Uterus (tissue), 7 donors: ENCODE results near the gene RIPOR3.

- PRO-cap, 4 experiments = peak in 4 of 4 experiments; most common plus-strand start chr20:50691142 (in 4); most common minus-strand start chr20:50691151 (in 4)
- RAMPAGE, long total RNA, 2 experiments = start-site peak on the minus strand in 1 of 2 experiments, at chr20:50691166-50691263 at its widest, 26 reads per replicate
- RRBS = 3% methylated on average over 12 of the region's 49 CpGs
Observed at GRCh38 chr20:50690776-50691896, at the start of gene RIPOR3. Gene RIPOR3 (minus strand): TSS chr20:50691542.

DNA sequence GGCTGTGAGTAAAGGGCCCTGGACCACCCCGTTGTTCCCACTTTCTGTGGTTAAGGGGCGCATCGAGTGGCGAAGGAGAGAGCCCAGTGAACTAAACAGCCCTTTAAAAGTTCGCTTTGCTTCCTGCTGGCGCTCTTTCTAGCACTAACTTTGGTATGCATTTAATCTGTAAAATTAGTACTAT is 723 bp downstream of the PARD6B start:
- PRO-cap, 4 experiments = peak in 1 of 4 experiments; most common minus-strand start position 68 of the sequence (in 1)
- RAMPAGE, long total RNA, 2 experiments = no peak in any of the 2 experiments
- RRBS = no CpG with 5 or more reads among the region's 6 CpGs

DNA sequence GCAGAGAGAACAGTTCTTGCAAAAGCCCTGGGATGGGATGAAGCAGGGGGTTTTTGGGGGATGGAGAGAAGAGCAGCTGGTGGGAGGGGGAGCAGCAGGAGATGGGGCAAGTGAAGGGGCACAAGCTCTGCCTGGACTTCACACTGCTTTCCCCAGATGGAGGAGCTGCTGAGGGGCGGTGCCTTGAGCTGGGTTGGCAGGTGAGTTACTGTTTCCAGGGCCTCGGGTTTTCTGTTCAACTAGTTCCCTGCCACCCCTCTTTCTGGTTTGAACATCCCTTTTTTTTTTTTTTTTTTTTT is 5.4 kb downstream of the BCAS4 start:
- PRO-cap, 4 experiments = no peak in any of the 4 experiments
- RAMPAGE, long total RNA, 2 experiments = no peak in any of the 2 experiments
- RRBS = no CpG with 5 or more reads among the region's 2 CpGs

GRCh38 chr20:50920963-50922068 is 9.9 kb downstream of the ADNP start:
- PRO-cap, 4 experiments = no peak in any of the 4 experiments
- RAMPAGE, long total RNA, 2 experiments = no peak in any of the 2 experiments
- RRBS = no CpG with 5 or more reads among the region's 6 CpGs

DNA sequence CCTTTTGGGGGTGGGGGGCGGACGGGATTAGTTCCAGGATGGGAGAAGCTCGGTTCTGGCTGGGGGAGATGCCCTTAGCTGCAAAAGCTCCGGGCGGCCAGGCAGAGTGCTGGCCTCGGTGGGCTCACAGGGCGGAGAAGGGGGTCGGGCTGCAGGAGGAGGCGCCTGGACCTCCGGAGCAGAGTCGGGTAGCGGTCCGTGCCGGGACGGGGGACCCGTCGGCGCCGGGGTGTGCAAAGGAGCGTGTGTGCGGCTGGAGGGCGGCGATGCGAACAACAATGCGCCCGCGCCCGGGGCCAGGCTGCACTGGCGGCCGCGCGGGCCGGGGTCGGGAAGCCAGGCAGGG is 822 bp downstream of the ADNP start:
- PRO-cap, 4 experiments = peak in 2 of 4 experiments; most common minus-strand start position 179 of the sequence (in 1)
- RAMPAGE, long total RNA, 2 experiments = no peak in any of the 2 experiments
- RRBS = 1% methylated on average over 18 of the region's 34 CpGs

DNA sequence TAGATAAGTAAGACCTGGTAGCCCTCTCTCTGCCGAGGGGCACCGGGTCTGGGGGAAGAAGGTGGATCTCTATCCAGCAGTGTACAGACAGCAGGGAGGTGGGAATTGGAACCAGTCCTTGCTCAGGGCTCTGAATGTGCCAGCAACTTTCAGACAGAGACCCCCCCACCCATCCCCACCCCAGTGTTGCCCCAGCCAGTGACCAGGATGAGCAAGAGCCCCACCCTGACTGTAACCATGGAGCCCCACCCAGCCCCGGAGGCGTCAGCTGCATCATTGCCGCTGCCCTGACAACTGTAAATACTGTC is 23.6 kb downstream of the MOCS3 start:
- PRO-cap, 4 experiments = no peak in any of the 4 experiments
- RAMPAGE, long total RNA, 2 experiments = no peak in any of the 2 experiments
- RRBS = no CpG with 5 or more reads among the region's 5 CpGs

DNA sequence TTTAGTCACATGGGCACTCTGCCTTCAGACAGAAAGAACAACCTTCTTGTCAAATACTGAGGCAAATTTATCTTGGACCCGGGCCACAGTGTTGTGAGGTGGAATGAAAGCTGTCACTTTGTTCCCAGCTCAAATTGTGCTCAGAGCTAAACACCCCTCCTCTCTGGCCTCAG is 23.8 kb downstream of the MOCS3 start:
- PRO-cap, 4 experiments = no peak in any of the 4 experiments
- RAMPAGE, long total RNA, 2 experiments = no peak in any of the 2 experiments
- RRBS = no CpG with 5 or more reads among the region's 1 CpG

- PRO-cap, 4 experiments = no peak in any of the 4 experiments
- RAMPAGE, long total RNA, 2 experiments = no peak in any of the 2 experiments
- RRBS = no CpG with 5 or more reads among the region's 4 CpGs
Observed at GRCh38 chr20:51097513-51098010, 74.7 kb upstream of the KCNG1 start.

- PRO-cap, 4 experiments = peak in 1 of 4 experiments; most common minus-strand start chr20:51108075 (in 1)
- RAMPAGE, long total RNA, 2 experiments = no peak in any of the 2 experiments
- RRBS = no CpG with 5 or more reads among the region's 6 CpGs
Observed at GRCh38 chr20:51107873-51108305, 85.0 kb upstream of the KCNG1 start.

DNA sequence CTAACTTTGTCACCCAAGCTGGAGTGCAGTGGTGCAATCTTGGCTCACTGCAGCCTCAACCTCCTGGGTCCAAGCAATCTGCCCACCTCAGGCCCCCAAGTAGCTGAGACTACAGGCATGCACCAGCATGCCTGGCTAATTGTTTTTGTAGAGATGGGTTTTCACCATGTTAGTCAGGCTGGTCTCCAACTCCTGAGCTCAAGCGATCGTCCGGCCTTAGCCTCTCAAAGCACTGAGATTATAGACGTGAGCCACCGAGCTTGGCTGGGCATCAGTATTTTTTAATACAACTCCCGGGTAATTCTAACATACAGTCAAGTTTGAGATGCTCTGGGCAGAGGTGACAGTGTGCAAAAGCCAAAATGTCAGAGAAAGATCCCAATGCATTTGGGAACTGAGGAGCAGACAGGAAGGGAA is 73.5 kb downstream of the NFATC2 start:
- PRO-cap, 4 experiments = no peak in any of the 4 experiments
- RAMPAGE, long total RNA, 2 experiments = no peak in any of the 2 experiments
- RRBS = 100% methylated on average over 1 of the region's 6 CpGs

DNA sequence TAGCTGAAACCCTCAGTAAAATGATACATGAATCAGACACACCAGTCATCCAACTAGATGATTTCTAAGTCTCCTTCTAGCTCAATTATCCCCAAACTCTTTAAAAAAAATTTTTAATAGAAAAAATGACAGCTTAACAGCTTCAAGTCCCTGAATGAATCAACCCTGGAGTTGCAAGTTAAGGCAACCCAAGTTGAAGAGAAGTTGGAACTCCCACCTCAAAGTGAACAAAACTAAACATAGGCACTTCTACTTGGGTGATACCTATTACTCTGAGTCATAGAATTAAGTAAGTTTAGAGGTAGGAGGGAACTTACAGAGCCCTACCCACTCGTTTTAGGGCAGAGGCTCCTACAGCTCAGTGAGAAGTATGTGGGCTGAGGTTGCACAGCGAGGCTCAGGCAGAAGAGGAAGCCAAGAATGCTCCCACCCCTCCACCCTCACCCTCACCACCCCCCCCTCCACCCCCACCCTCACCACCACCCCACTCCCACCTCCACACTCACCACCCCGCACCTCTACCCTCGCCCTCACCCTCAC is 42.3 kb downstream of the NFATC2 start:
- PRO-cap, 4 experiments = no peak in any of the 4 experiments
- RAMPAGE, long total RNA, 2 experiments = no peak in any of the 2 experiments
- RRBS = no CpG with 5 or more reads among the region's 4 CpGs

DNA sequence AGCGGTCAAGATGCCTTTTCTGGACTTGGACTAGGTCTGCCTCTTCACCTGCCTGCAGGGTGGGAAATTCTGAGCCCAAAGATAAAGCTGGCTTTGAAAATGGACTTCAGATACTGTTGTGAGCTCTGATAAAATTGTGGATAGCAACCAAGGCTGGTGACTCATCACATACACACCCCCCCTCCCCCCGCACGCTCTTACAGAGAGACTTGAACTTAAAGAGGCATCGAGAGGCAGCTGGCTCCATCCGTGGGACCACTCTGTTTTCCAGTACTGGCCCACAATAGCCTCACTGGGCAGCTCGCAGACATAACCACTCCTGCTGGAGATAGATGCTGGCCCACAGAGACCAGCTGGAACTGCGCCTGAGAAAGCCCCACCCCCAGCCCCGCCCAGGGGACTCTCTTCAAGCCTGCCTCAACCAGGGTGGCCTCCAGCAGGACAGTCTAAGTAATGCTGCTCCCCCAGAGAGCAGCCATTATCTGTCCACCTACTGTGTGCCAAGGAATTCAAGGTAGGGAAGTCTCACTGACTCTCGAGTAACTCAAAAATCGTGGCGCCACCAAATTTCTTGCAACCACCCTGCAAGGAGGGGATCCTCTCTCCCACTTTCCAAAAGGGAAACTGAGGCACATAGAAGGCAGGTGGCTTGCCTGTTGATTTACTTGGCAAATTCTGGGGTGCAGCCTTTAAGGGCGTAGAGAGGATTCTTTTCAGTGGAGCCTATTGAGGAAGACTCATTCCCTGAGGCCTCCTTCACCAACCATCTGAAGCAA is 21.4 kb upstream of the NFATC2 start:
- PRO-cap, 4 experiments = peak in 3 of 4 experiments; most common plus-strand start position 229 of the sequence (in 1); most common minus-strand start position 120 of the sequence (in 2)
- RAMPAGE, long total RNA, 2 experiments = no peak in any of the 2 experiments
- RRBS = no CpG with 5 or more reads among the region's 12 CpGs

GRCh38 chr20:51624120-51624760 is 81.7 kb upstream of the NFATC2 start:
- PRO-cap, 4 experiments = no peak in any of the 4 experiments
- RAMPAGE, long total RNA, 2 experiments = no peak in any of the 2 experiments
- RRBS = no CpG with 5 or more reads among the region's 19 CpGs

DNA sequence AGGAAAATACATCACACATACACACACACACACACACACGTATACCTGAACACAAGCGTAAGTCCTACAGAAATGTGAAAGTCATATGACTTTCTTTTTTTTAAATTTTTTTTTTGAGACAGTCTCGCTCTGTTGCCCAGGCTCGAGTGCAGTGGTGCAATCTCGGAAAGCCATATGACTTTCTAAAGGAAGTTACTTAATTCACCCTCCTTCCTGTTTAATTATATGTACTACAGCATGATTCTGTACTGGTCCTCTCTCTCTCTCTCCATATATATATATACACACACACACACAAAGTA is 108.3 kb upstream of the NFATC2 start:
- PRO-cap, 4 experiments = no peak in any of the 4 experiments
- RAMPAGE, long total RNA, 2 experiments = no peak in any of the 2 experiments
- RRBS = no CpG with 5 or more reads among the region's 5 CpGs

DNA sequence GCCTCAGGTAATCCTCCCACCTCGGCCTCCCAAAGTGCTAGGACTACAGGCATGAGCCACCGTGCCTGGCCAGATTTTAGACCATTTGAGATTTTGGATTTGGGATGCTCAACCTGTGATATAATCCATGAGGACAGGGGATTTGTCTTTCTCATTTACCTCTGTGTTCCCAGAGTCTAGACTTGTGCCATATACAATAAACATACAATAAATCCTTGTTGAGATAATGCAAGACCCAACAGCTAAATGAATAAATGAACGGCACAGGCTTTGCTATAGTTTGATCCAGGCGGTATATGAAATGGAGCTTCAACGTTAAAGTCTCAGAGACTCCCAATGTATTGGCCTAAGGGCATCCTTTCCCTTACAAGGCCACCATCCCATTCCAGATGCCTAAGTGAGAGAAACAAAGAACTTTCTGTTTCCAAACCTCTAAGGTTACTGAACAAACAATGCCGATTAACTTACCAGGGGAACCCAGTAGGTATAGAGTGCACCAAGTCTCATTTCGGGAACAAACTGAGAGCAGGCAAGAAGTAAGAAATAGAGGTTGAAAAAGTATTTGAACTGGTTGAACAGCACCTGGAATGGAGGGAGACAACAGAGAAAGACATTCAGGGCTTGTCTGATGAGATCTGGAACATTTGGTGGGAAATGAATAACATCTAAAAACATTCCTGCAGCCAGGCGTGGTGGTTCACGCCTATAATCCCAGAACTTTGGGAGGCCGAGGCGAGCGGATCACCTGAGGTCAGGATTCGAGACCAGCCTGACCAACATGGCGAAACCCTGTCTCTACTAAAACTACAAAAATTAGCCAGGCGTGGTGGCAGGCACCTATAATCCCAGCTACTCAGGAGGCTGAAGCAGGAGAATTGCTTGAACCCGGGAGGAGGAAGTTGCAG is 42.6 kb downstream of the ATP9A start:
- PRO-cap, 4 experiments = no peak in any of the 4 experiments
- RAMPAGE, long total RNA, 2 experiments = no peak in any of the 2 experiments
- RRBS = no CpG with 5 or more reads among the region's 16 CpGs

DNA sequence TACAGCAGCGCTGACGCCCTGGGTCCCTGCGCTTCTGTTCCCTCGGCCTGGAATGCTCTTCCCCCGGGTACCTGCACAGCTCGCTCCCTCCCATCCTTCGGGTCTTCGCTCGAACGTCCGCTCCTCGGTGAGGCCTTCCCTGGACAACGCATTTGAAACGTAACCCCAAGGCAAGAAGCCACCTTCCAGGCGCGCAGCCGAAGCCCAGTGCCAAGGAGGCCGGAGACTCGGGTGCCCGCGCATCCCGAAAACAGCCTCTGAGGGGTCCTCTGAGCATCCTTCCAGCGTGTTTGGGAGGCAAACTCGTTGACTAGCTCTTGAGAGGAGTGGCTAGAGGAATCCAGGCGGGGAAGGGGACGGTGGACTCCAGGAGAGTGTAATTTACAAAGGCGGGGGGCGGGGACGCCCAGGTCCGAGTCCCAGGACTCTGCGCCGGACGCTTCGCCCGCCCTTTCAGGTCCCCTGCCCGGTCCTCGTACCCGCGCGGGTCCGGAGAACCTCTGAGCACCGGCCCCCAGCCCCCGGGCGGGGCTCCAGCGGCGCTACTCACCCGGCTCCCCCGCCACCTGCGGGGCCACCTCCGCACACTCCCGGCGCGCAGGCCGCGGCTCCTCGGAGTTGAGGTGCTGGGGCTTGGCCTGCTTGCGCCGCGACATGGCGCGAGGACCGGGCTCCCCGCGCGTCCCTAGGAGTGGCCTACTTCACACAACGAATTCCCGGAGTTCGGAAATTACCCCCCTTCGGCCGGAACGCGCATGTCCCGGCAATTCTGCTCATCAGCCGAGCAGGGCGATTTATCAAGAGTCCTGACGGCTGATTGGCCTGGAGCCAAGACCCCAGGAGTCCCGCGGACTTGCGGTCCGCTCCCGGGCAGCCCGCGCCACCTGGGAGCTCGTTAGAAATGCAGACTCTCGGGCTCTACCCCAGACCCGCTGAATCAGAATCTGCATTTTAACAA is 86.7 kb downstream of the ZFP64 start:
- PRO-cap, 4 experiments = peak in 1 of 4 experiments; most common minus-strand start position 619 of the sequence (in 1)
- RAMPAGE, long total RNA, 2 experiments = start-site peak on the minus strand in 1 of 2 experiments, centred at position 673 of the sequence, 7 reads per replicate
- RRBS = 3% methylated on average over 33 of the region's 86 CpGs

DNA sequence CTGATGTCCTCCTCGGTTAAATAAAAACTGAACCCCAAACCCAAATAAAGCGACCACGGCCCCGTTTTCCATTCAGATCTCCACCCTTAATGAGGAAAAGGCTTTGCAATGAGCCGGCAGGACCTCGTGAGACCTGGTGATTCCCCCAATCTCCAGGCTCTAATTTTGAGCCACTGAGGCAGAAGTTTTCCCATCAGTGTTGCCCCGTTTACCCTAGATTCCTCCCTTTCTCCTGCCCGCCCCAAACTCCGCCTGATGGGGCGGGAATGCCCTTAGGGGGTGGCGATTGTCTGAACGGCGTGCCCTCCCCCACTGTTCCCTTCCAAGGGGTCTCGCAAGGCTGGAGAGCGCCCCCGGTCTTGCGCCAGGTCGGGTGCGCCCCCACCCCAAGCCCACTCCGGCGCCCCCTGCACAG is 549 bp downstream of the ZFP64 start:
- PRO-cap, 4 experiments = peak in 4 of 4 experiments; most common plus-strand start position 312 of the sequence (in 4); most common minus-strand start position 215 of the sequence (in 1)
- RAMPAGE, long total RNA, 2 experiments = no peak in any of the 2 experiments
- RRBS = 1% methylated on average over 6 of the region's 21 CpGs

- PRO-cap, 4 experiments = no peak in any of the 4 experiments
- RAMPAGE, long total RNA, 2 experiments = no peak in any of the 2 experiments
- RRBS = no CpG with 5 or more reads among the region's 1 CpG
Observed at GRCh38 chr20:52948423-52948724, 23.8 kb upstream of the TSHZ2 start.

DNA sequence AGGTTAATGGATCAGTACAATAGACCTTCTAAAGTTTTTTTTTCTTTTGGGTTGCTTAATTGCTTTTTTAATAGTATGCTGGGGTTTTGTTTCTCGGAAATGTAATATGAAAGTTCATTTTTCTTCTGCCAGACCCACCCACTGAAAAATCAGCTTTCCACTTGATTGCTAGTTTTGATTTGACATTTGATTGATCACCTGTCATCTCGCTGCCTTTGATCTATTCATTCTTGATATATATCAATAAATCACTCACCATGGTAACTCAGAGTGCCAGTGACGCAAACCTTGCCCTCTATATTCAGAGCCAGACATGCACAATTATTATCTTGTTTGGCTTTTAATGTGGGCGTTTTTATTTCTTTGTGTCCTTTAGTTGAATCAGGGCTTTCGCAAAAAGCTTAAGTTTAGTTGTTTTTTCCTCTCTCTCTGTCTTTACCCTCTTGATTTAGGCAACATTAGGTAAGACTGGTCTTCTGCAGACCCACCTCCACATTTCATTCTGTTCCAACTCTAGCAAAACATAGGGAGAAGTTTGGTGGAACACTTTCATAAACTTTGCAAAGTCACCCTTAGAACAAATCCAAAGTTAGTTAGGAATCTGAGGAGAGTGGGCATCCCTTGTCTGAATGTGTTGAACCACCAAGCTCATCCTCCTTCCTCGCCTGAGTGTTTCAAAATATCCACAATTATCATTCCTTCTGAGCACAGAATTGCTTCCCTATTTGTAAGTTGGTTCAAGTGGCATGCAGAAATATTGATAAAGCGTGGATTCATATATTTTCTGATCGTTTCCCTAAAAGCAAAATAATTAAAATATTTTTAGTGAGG is 2.2 kb downstream of the TSHZ2 start:
- PRO-cap, 4 experiments = peak in 1 of 4 experiments; most common plus-strand start position 686 of the sequence (in 1); most common minus-strand start position 653 of the sequence (in 1)
- RAMPAGE, long total RNA, 2 experiments = no peak in any of the 2 experiments
- RRBS = no CpG with 5 or more reads among the region's 8 CpGs

DNA sequence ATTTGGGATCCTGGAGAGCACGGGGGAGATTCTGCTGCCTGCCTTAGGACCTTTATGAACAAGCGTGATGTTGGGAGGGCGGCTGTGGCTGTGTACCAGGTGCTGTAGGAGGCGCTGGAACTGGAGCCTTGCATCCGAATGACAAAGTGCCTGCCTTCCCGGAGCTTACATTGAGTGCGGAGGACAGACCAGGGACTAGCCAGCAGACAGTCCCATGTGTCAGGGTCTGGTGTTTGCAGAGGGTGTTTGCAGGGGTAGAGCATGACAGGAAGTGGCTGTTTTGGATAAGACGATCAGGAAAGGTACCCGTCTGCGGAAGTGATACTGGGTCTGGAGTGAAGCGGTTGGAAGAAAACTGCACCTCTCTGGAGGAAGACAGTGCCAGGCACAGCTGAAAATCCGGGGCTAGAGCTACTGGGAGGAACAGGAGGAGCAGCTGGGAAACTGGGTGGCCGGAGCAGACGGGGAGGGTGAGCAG is 12.0 kb downstream of the TSHZ2 start:
- PRO-cap, 4 experiments = no peak in any of the 4 experiments
- RAMPAGE, long total RNA, 2 experiments = no peak in any of the 2 experiments
- RRBS = 71% methylated on average over 1 of the region's 14 CpGs